Foreskin fibroblast (primary cell): ENCODE measurements around a stretch of chr10.

DNA sequence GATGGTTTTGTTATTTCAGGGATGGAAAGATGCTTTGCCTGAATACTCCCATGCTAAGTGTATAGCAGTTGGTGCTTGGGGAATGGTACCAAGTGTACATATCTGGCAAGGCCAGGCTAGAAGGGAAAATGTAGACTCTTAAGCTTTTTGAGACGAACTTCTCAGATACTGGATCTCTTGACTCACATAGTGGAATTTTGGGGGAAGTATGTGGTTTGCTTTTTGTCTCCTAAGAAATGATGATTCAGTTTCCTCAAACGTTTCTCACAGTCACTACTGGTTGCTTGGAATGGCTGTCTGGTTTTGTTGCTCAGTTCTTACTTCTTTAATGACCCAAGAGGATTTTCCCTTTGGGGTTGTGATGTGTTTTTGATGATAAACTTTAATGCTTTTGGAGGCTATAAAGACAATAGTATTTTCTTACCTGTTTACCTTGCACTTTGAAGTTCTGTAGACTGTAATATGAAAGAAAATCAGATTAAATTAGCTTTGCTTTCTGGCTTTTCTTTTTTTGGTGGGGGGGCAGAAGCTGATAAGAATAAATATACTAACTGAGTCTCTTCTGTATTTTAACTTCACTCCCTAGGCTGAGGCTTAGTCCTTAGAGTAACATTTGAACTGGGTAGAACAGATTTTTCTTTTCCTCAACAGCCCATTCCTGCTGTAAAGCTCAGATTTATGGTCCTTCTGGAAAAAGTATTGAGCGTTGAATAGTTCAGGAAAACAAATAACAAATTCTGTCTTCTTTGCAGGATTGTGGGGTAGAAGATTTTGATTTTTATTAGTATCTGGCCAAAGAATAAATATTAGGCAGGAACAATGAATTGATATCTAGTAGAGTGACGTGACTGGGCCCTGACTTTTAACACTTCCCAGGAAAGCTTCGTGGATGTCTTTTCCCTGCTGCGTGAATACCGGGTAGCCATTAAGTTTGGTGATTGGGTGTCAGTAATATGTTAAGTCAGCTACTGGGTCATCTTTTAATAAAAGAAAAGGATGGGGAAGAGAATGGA is 17.7 kb downstream of the SGPL1 start:
- RRBS = 93% methylated on average over 1 of the region's 7 CpGs

- RRBS = no CpG with 5 or more reads among the region's 7 CpGs
These were observed 125.7 kb upstream of the PCBD1 start for GRCh38 chr10:71013988-71014442.

- RRBS = no CpG with 5 or more reads among the region's 21 CpGs
These were observed 52.8 kb upstream of the SLC29A3 start for GRCh38 chr10:71265881-71266940.

- RRBS = no CpG with 5 or more reads among the region's 17 CpGs
These were observed 47.5 kb upstream of the SLC29A3 start for GRCh38 chr10:71271420-71272047.

DNA sequence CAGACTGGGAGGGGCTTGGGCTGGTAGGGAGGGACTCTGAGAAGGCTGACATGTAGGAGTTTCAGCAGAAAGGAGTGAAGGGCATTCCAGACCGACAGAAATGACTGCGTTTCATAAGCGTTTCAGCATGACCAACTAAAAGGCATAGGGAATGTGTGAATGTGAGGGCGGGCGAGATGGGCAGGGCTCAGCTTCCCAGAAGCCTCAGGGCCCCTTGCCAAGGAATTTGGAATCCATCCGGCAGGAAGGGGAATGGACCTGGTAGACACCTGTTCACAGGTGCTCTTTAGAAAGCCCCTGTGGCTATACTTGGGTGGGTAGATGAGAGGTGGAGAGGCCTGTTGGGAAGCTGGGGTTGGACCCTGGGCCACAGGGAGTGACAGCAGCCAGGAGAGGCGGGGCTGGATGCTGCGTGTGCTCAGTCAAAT is 24.9 kb upstream of the SLC29A3 start:
- RRBS = no CpG with 5 or more reads among the region's 8 CpGs

- RRBS = 3% methylated on average over 2 of the region's 48 CpGs
These were observed 641 bp downstream of the CDH23 start for GRCh38 chr10:71397316-71397806.

GRCh38 chr10:71472035-71472422 is 75.3 kb downstream of the CDH23 start:
- RRBS = no CpG with 5 or more reads among the region's 6 CpGs

DNA sequence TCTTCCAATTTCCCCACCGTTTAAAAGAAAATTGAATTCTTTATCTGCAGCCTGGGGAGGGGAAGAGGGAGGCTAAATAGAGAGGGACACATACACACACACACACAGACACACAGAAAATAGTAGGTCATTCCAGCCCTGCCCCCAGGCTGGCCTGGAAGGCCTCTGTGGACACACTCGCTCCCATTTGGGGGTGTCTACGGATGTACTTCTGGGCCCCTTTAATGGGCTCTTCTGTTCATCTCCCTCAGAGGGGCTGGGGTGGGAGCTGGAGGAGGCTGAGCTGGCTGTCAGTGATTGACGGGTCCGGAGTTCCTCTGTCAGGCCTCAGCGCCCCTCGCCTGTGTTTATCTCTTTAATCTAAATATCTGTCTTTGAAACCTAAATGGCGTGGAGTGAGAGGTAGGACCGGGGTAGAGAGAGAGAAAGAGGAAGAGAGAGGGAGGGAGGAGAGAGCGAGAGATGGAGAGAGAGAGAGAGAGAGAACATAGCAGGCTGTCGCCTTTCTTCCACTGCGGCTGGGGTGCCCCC is 61.7 kb downstream of the C10orf105 start:
- RRBS = 75% methylated on average over 5 of the region's 12 CpGs

- RRBS = no CpG with 5 or more reads among the region's 5 CpGs
These were observed 60.6 kb downstream of the C10orf105 start for GRCh38 chr10:71658877-71659403.

- RRBS = no CpG with 5 or more reads among the region's 21 CpGs
These were observed 57.6 kb downstream of the C10orf105 start for GRCh38 chr10:71661904-71662443.

- RRBS = no CpG with 5 or more reads among the region's 4 CpGs
These were observed 17.6 kb upstream of the C10orf105 start for GRCh38 chr10:71737109-71737573.

GRCh38 chr10:71815424-71815921 is 35.6 kb downstream of the PSAP start:
- RRBS = 80% methylated on average over 4 of the region's 13 CpGs

DNA sequence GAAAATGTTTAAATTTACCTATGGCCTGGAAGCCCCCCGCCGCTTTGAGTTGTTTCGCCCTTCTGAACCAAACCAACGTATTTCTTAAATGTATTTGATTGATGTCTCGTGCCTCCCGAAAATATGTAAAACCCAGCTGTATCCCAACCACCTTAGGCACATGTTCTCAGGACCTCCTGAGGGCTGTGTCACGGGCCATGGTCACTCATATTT is 748 bp downstream of the PSAP start:
- RRBS = no CpG with 5 or more reads among the region's 7 CpGs

- RRBS = no CpG with 5 or more reads among the region's 27 CpGs
These were observed 7.0 kb downstream of the CHST3 start for GRCh38 chr10:71970699-71972024.

GRCh38 chr10:71974355-71974885 is 10.2 kb downstream of the CHST3 start:
- RRBS = no CpG with 5 or more reads among the region's 6 CpGs

- RRBS = no CpG with 5 or more reads among the region's 10 CpGs
These were observed 20.5 kb downstream of the CHST3 start for GRCh38 chr10:71984483-71985382.

- RRBS = no CpG with 5 or more reads among the region's 22 CpGs
These were observed 35.3 kb downstream of the CHST3 start for GRCh38 chr10:71999339-72000110.

- RRBS = 34% methylated on average over 3 of the region's 12 CpGs
These were observed 52.8 kb downstream of the CHST3 start for GRCh38 chr10:72016829-72017609.

DNA sequence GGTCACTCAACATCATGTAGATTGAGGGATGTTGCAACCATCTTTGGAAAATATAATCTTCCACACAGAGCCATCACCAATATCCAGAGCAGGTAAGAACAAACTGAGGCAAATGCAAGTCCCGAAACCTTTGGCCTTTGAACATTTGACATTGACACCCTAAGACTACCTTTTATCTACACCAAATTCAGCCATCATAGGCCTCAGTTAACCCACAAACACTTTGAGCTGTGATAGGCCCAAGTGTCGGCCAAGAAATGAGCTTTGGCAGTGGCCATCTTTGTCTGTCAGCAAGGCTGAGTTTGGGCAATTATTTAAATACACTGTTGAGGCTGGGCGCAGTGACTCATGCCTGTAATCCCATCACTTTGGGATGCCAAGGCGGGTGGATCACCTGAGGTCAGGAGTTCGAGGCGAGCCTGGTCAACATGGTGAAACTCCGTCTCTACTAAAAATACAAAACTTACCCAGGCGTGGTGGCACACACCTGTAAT is 41.5 kb downstream of the SPOCK2 start:
- RRBS = no CpG with 5 or more reads among the region's 8 CpGs

- RRBS = no CpG with 5 or more reads among the region's 11 CpGs
These were observed 22.5 kb upstream of the ASCC1 start for GRCh38 chr10:72238410-72239090.